Temporal lobe (tissue), 2 donors: ENCODE measurements around the gene SPTBN1.

DNA sequence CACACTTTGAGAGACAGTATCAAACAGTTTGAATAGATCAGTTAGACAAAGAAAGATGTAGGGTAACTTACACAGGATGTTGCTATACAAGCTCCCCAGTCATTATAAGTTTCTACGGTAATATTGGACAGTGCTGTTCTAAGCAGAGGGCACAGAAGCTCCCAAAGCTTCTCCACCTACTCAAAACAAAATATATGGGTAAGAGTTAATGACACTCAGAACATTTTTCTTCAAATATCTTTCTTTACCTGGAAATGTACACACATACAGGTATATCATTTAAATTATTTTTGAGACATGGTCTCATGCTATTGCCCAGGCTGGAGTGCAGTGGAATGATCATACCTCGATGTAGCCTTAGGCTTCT, 30.2 kb upstream of the GPR75 start:
- RAMPAGE, long total RNA: no peak

- RAMPAGE, long total RNA: no peak
Observed at GRCh38 chr2:53895535-53896045, 35.8 kb upstream of the GPR75 start.

GRCh38 chr2:54122802-54123683, 133.0 kb downstream of the TSPYL6 start:
- RAMPAGE, long total RNA: no peak

- RAMPAGE, long total RNA: no peak
Observed at GRCh38 chr2:54377786-54378038, 47.0 kb downstream of the C2orf73 start.

- RAMPAGE, long total RNA: no peak
Observed at GRCh38 chr2:54402248-54402927, 53.7 kb upstream of the SPTBN1 start.

DNA sequence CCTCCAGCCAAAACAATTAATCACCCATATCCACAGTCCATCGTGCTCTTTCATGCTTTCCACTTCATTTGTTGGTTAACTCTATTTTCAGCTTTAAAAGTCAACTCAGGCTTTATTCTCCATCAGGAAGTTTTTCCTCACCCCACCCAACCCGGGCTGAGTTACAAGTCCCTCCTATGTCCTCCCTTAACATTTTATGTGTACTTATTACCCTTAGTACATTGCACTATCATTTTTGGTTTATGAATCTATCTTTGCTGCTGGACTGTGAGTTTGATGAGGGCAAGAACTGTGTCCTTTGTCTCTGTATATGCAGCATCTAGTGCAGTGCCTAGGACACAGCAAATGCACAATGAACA, 27.6 kb upstream of the SPTBN1 start:
- RAMPAGE, long total RNA: no peak

DNA sequence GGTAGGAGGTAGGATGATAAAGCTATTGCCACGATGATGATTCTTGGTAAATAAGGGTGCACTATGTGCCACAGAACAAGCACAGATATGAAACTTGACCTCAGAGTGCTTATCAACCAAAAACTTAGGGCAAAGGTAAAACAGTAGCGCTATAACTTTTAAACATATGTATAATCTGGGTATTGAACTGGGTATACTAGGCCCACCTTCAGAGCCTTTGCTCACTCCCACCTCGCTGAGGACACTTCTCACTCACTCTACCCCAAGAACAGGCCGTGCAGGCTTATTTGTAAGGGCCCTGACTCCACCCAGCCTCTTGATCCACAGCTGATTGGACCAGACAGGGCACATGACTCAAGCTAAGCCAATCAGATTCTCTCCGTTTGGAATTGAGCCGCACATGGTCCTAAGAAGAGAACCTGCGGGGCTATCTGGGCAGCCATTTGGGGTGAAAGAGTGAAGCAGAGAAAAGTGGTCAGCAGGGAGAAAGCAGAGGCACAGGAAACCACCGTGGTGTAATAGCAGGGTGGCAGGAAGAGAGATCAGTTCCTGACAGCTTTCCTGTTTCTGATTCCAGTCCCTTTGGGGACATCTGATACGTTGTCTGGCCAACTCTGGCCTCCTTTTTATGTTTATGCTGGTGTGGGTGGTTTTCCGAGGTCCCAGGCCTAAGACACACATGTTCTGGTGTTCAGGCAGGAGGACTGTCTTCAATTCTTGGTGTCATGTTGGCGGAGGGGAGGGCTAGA, 26.4 kb upstream of the SPTBN1 start:
- RAMPAGE, long total RNA: no peak

- RAMPAGE, long total RNA: no peak
Observed at GRCh38 chr2:54455804-54456524, at the start of gene SPTBN1. SPTBN1 (plus strand) TSS chr2:54456327.

- RAMPAGE, long total RNA: no peak
Observed at GRCh38 chr2:54575458-54576086, 119.4 kb downstream of the SPTBN1 start.

DNA sequence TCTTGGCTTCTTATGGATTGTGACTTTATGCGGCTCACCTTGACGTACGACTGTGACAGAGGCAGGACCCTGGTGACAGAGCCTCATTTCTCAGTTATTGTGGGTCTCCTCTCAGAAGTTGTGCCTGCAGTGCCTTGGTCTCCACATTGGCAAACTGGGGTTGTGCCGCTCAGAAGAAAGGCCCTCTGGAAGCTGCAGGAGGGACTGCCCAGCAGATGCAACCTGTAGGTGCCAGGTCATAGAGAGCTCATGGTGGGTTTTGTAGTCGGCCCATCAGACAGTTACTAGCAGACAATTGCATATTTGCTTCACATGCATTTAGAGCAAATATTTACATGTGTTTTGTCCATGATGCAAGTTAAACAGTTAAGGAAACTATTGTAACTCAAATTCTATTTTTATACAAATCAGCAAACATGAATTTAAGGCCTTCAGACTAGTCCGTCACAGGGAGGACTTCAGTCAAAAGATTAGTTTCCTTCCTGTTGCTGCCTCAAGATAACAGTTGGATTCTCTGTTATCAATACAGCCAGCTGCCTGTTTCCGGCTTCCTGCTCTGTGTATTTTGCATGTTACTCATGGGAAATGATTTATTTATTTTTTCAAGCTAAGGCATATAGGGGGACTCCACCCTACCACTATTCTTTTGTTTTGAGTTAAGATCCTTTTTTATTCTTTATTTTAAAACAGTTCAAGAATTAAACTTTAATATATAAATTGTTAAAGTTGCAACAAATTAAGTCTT, 133.3 kb downstream of the SPTBN1 start:
- RAMPAGE, long total RNA: no peak

DNA sequence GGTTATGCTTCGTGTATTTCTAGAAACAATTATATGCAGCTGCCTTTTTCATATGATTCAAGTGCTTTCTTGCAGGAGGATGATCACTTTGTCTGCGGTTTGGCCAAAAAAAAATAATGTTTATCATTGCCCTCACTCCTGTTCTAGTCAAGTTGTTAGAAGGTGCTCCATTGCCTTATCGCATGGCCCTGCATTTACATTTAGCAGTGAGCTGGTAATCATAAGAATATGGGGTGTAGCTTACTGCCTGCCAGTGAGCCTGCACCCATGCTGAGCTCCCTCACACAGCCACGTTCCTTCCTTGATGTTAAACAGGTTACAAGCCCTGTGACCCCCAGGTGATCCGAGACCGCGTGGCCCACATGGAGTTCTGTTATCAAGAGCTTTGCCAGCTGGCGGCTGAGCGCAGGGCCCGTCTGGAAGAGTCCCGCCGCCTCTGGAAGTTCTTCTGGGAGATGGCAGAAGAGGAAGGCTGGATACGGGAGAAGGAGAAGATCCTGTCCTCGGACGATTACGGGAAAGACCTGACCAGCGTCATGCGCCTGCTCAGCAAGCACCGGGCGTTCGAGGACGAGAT, 94.8 kb upstream of the EML6 start:
- RAMPAGE, long total RNA: no peak

DNA sequence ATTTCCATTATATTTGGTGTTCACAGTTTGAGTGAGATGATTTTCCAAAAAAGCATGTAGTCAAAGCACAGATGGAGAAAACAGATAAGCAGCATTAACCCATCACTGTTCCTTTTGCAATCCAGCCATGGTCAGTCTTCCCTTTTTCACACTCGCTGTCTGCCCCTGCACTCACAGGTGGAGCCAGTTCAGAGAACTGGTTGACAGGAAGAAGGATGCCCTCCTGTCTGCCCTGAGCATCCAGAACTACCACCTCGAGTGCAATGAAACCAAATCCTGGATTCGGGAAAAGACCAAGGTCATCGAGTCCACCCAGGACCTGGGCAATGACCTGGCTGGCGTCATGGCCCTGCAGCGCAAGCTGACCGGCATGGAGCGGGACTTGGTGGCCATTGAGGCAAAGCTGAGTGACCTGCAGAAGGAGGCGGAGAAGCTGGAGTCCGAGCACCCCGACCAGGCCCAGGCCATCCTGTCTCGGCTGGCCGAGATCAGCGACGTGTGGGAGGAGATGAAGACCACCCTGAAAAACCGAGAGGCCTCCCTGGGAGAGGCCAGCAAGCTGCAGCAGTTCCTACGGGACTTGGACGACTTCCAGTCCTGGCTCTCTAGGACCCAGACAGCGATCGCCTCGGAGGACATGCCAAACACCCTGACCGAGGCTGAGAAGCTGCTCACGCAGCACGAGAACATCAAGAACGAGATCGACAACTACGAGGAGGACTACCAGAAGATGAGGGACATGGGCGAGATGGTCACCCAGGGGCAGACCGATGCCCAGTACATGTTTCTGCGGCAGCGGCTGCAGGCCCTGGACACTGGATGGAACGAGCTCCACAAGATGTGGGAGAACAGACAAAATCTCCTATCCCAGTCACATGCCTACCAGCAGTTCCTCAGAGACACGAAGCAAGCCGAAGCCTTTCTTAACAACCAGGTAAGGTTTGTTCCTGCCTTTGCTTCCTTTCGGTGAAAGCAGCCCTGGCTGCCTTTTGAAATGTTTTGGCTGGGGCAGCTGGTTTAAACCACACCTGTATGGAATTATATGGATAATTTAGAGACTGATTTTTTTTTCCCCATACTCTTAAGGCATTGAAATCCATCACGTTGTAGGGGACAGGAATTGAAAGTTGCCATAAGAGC, 92.4 kb upstream of the EML6 start:
- RAMPAGE, long total RNA: no peak

DNA sequence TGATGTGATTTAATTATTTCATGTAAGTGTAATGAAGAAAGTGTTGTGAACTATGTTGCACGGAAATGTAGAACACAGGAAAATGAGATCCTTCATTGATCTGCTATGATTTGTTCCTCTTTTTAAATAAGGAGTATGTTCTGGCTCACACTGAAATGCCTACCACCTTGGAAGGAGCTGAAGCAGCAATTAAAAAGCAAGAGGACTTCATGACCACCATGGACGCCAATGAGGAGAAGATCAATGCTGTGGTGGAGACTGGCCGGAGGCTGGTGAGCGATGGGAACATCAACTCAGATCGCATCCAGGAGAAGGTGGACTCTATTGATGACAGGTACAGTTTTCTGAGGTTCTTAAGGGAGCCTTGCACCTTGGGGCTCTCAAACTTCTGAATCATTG, 91.0 kb upstream of the EML6 start:
- RAMPAGE, long total RNA: no peak

GRCh38 chr2:54648841-54649244, 74.6 kb upstream of the EML6 start:
- RAMPAGE, long total RNA: no peak

GRCh38 chr2:54655549-54656109, 67.8 kb upstream of the EML6 start:
- RAMPAGE, long total RNA: no peak

DNA sequence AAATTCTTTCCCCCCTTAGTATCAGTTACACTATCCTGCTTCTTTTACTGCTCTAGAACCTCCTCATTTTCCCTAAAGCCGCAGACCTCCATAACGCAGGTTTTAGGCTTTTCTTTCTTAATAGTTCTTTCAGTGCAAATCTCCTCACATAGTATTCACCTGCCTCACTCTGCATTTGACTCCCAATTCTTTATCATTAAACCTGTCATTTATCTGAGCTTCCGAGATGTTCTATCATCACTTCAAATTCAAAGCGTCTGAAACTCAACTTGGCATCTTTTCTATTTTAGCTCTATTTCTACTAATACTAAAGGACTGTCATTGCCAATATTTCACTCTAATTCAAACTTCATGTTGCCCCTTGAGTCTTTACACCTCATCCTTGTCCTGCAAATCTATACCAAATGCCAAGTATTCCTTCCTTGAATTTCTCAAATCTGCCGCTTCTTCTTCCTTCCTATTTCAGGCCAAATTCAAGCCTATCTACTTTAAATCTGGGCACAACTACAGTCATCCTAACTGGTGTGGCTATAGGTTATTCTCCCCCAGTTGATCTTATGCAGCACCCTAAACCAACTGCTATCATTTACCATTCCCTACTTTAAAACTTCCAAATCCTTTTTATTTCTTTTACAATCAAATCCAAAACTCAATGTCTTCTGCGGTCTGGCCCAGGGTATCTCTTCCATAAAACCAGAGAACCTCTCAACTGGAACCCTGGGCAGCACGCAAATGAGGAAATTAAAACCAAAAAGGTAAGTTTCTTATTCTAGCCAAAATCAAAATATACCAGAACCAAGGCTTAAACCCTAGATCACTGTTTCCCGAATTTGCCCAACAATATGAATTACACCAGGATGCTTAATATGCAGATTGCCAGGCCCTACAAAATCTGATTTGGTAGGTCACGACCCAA, 43.2 kb downstream of the RTN4 start:
- RAMPAGE, long total RNA: no peak

DNA sequence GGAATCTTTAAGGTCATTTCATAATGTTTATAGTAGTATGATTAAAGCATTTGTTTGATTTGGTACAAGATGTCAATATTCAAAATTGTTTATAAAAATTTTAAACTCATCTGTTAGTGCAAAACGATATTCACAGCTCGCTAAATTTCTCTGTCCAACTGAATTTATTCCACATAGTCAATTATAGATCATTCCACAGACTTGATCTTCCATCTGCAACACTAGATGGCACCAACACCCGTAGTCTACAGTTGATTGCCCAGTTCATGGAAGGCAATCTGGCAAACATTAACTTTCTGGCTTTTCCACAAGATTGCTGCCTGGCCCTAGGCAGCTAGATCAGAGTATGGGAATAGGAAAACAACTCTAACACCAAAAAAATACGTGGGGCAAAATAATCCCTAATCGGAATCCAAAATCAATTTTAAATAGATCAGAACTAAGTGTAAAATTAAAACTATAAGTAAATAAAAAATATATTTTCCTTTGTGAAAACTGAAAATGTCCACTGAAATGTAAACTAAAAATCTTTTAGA, 35.3 kb downstream of the RTN4 start:
- RAMPAGE, long total RNA: no peak

DNA sequence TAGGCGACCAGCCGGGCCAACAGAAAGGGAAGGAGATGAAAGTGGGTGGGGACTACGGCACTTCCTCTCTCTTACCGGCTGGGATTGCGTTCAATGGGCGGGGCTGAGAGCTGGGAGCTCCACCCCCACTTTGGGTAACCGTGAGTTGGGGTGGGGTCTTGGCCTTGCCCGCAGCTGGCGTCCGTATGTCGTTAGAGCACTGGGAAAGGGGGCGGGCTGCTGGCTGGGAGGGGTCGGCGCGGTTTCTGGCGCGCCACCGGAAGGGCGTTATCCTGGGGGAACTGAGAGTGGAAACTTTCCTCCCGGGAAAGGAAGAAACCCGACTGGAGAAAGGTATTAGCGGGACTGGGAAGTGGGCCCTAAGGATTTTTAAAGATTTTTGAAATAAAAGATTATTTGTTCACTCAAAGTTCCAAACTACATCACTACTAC, 407 bp upstream of the RTN4 start:
- RAMPAGE, long total RNA: no peak

GRCh38 chr2:55136690-55137515, 86.7 kb upstream of the RTN4 start:
- RAMPAGE, long total RNA: no peak

DNA sequence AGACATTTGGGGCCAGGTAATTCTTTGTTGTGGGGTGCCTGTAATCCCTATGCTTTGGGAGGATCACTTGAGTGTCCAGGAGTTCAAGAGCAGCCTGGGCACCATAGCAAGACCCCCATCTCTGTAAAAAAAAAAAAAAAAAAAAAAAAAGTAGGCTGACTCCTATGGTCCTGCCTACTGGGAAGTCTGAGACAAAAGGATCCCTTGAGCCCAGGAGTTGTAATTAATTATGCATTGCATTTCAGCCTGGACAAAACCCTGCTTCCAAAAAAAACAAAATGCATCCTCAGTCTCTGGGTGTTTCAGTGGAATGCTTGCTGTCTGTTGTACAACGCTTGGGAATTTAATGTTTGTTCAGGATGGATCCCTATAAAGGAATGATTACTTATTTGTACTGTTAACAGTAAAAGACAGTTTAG, 3.4 kb downstream of the RPS27A start:
- RAMPAGE, long total RNA: no peak